Renal cortical epithelial cell (primary cell): ENCODE measurements around a stretch of chr3.

DNA sequence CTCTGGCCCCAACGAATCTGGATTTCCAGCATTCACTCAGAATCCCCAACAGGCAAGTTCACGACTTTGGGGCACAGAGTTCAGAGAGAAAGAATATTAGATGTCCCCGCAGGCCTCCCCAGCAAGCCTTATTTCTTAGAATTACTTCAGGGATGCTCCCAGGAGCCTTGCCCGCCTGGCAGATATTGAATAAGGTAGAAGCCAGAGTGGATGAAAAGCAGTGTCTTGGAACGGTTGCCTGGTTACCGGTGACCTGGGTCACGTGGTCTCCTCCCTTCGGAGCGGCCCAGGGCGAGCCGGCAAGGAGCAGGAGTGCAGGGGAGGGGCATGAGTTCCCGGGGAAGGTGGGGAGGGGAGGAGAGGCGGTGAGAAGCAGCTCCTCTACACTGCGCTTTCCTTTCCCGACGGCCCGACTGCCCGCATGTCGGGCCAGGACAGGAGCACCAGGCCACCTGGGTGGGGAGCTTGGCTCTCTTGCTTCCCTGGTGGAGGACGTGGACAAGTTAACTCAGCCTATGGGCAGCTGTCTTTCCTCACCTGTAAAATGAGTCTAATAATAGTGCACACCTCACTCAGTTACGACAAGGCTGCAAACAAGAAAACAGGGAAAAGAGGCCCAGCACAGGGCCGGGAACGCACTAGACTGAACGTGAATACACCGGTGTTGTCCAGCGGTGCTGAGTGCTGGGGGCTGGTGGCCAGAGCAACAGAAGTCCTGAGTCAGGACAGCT is 198.4 kb downstream of the ADAMTS9 start:
- RRBS = 2% methylated on average over 6 of the region's 26 CpGs

DNA sequence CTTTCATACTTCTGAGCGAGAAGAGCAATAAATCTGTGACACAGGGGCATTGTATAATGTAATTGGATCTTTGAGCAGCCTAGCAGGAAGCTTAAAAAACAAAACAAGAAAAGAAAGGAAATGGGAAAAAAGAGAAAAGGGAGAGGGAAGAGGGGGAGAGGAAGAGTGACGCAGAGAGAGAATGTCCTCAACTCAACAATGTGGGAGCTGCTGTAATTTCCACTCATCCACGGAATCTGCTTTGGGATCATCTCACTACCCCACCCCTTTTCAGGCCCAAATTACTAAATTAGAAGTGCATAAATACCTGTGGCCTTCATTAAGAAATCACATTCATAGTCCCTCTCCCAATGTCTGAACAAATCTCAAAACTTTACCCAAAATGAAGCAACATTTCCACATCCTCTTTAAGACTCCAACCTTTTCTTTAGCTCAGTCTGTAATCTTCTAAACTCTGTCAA is 37.4 kb downstream of the ADAMTS9 start:
- RRBS = no CpG with 5 or more reads among the region's 3 CpGs

- RRBS = no CpG with 5 or more reads among the region's 2 CpGs
Observed at GRCh38 chr3:64696918-64697314, 9.1 kb upstream of the ADAMTS9 start.

GRCh38 chr3:64899946-64900736 is 212.3 kb upstream of the ADAMTS9 start:
- RRBS = no CpG with 5 or more reads among the region's 5 CpGs

DNA sequence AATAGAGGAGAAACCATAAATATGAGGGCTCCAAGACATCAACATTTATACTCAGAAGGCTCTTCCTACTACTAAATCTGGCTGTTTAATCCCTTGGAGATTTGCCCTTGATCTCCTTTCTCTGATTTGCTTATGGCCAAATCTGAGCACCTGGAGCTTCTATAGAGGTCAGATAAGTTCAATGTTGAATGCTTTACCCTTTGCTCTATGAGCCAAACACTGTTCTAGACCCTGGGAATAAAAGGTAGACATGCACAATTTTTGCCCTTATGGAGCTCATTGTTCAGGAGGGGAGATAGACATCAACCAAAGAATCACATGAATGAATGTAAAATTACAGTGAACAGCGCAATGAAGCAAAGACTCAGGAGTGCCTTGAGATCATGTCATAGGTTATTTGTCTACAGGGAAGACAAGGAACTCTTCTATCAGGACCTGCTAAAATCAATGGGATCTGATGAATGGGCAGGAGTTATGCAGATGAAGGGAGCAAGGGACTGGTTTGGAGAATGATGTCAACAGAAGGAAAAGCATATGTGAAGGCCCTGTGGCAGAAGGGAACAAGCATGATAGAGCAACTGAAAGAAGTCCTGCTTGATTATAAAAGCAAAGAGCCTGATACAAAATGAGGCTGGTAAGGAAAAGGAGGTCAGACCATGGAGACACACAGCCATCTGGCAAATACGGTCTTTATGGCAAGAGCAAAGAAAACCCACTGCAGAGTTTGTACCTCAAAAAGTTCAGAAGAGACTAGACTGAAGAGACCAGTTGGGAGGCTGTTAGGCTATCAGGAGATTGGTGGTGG is 226.7 kb upstream of the ADAMTS9 start:
- RRBS = no CpG with 5 or more reads among the region's 2 CpGs

- RRBS = no CpG with 5 or more reads among the region's 4 CpGs
Observed at GRCh38 chr3:65107284-65107661, 419.5 kb upstream of the ADAMTS9 start.

DNA sequence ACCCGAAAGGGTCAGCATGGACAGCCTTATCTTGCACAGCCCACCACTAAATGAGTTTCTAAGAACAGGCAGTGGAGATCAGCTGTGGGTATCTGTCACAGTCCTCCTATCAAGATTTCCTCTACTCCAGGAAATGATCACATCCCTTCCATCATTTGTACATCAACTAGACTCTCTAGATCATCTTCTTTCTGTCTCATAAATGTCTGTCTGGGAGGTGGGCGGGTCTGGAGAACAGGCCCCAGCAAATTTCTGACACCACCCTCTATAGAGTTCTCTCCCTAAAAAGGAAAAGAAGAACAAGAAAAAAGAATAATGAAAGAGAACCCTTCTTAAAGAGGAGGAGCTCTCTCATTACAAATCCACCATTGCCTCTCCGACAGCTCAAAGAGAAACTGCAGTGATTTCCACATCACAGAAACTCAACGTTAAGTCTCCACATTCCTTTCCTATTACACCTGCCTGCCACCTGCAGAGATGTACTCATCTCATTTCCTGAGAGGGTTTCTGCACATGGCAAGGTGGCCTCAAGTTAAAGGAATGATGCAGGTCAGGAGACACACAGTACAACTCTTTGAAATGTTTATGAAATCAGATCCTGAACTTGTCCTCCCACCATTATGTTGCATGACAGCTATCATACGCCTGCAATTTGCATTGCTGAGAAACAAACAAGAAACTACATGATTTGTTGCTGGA is 458.2 kb upstream of the ADAMTS9 start:
- RRBS = no CpG with 5 or more reads among the region's 5 CpGs

DNA sequence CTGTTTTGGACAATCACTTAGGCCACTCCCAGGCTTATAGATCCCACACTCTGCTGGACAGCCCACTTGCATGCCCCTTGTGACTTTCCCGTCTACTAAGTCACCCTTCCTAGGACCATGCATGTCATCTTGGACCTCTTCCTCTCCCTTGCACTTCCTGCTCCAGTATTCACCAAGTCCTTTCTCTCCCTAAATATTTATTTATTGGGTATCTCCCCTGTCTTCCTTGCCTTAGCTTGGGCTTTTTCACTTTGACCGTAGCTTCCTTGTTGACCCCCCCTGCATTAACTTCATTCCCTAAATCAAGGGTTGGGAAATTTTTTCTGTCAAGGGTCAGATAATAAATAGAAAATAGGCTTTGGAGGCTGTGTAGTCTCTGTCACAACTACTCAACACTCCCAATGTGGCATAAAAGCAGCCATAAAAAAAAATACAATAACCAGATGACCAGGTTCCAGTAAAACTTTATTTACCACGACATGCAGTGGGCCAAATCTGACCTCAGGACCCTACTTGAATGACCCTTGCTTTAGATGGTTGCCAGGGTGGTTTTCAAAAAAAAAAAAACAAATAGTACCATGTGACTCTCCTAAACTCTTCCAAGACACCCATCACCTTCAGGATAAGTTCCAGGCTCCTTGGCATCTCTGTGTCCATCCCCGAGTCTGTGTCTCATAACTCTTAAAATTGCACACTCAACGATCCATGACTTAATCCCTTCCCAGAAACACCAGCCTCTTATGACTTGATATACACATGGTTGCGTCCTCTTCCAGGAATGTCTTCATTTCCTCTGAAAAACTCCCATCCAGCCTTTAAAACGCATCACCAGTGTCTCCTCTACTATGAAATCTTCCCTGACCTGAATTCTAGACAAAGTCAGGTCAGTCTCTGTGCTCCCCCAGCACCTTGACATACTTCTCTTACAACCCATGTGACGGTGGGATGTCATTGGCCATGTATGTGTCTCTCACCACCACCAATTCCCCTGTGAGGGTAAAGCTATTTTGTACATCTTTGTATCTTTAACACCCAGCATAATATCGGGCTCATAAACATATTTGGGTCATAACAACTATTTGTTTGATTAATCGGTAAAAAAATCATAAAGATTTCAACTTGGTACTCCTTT is 449.1 kb downstream of the MAGI1 start:
- RRBS = no CpG with 5 or more reads among the region's 10 CpGs

DNA sequence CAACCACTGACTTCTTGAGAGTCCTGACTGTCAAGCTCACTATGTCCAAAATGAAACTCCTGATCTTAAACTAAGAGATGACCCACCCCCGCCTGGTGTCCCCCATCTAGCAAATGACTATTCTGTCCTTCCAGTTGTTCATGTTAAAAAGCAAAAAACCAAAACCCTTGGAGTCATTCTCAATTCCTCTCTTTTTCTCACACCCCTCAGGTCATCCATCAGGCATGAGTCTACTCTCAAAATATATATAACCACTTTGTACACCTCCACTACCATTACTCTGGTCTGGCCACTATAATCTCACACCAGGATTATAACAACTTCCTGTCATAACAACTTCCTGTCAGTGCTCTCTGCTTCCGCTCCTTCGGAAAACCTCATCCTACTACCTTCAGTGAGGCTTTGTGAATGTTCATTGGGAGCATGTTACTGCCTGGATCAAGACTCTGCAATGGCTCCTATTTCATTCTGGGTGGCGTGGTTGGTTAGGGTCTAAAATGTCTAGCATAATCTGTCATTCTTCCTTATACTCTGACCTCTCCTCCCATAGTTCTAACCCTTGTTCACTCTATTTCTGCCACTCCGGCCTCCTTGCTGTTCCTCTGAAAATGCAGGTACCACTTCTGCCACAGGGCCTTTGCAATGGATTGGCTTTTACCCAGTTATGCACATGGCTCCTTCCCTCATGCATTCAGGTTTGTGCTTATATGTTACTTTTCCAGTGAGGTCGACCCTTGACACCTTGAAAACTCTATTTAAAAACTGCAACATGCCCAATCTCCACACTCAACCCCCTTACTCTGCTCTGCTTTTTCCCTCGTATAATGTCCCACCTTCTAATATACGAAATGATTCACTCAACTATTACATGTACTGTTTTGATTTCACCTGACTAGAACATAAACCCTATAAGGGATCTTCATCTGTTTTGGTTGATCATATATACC is 447.3 kb downstream of the MAGI1 start:
- RRBS = no CpG with 5 or more reads among the region's 8 CpGs

DNA sequence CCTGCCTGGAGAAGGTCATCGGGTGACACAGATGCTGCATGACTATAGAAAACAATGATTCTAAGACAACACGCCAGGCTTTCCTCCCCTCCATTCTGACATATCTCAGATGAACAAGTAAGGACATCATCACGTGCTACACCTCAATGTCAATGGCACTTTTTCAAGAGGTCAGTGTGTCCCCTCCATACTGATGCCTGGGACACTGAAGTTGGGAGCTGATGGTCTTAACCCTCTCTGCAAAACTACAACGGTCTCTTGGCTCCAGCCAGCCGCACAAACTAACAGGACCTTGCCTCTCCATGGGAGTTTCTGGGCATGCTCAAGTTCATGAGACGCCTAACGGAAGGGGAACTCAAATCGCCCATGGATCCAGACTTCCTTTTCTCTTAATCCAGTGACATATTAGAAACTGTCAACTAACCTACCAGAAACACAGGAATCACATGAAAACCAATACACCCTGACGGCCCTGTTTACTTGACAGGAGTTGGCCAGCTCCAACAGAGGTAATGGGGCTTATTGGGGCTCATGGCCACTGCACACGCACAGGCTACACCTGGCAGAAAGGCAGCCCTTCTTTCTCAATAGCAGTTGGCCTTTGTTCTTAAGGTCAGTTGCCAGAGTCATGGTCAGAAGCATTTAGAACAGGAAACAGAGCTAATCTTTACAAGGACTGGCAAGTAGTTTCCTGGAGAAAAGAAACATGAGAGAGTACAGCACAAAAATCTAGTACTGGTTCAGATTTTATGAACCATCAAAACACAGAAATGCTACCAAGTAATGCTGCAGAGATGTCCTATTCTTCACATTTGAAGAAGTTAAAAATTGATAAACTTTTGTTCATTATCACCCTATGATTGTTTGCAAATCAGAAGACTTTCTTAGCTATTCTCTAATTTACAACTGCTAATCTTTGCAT is 181.9 kb downstream of the MAGI1 start:
- RRBS = no CpG with 5 or more reads among the region's 10 CpGs

- RRBS = no CpG with 5 or more reads among the region's 3 CpGs
Observed at GRCh38 chr3:65867732-65868380, 170.9 kb downstream of the MAGI1 start.

DNA sequence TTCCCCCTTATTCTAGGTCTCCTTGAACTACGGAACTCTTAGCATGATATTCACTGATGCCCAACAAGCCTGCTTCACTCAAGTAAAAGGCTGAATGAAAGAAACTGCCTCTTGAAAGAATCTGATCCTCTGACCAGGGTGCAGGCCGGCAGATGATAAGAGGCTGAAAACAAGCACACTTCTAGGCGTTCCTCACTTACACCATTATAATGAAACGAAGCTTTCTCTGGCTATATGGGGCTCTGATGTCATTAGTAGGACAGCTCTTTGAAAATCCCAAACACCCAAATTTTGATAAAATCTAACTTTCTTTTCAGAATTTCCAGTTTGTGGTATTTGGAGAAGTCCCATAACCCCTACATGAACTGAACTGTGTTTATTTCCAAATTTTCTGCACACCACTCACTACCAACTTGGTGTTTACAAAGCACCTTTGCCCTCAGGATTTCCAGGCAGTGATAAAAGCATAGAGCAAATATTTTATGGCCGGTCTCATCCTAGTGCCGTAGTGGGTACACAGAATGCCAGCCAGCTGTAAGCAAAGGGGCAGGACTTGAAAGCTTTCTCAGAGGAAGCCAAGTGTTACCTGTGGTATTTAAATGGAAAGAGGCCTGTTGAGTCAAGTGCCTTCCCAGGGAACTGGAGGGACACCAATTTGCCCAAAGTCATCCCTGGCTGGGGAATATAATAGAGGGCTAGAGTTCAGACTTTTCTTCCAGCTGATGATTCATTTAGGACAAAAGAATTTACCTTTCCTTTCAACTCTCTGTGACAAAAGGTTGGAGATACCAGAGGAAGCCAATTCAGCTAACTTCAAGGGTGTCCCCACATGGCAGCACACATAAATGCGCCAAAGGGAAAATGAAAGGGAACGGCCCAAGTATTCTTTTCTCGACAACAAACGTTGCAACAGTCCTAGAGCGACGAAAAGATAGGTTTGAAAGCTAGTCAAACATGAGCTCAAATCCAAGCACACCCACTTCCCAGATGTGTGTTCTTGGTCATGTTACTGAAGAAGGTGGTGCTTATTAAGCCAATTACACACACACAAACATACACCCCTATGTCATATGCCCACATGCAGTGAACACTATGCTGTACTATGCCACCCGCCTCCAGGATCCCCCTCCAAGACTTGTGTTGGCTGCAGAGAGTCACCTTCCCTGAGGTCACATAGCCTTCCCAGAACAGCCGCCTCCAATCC is 27.9 kb downstream of the MAGI1 start:
- RRBS = no CpG with 5 or more reads among the region's 14 CpGs

- RRBS = no CpG with 5 or more reads among the region's 5 CpGs
Observed at GRCh38 chr3:66053366-66053946, 14.7 kb upstream of the MAGI1 start.

GRCh38 chr3:66304221-66304652 is 83.4 kb downstream of the SLC25A26 start:
- RRBS = no CpG with 5 or more reads among the region's 5 CpGs

- RRBS = no CpG with 5 or more reads among the region's 15 CpGs
Observed at GRCh38 chr3:66380083-66380542, 120.7 kb downstream of the LRIG1 start.

- RRBS = no CpG with 5 or more reads among the region's 8 CpGs
Observed at GRCh38 chr3:66445028-66445764, 55.6 kb downstream of the LRIG1 start.

DNA sequence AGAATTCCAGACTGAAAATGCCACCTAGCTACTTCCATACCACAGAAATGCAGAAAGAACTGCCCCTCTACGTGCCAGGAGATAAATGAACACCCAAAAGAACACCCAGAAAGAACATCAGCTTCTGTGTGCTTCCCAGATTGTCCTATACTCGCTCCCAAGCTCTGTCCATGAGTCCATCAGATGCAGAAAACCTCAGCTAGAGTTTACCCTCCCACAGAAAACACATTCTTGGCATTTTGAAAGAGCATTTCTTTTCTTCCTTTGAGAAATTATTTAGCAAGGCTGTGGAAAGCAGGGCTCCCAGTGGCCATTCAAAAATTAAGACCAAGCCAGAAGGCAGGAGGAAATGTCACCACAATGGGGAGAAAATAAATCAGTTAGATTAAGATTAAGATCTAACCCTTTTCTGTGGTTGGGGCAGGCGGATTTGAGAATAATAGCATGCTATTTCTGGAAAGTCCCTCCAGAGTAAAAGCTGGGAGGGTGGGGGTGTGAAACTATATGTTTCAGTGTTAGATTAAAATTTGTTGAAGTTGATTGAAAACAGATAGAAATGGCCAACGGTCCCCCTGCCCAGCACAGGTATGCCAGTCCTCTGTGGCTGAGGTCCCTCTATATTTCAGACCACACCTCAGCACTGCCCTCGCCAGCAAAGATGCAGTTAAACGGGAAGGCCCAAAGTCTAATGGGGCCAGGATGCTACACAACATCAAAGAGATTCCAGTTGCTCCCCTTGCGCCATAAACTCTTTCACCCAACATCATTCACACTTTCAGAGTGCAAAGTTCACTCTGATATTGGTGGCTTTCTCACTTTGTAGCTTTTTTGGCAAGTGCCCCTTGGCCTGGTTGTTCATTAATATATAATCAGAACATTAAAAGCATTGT is 20.1 kb downstream of the LRIG1 start:
- RRBS = no CpG with 5 or more reads among the region's 7 CpGs

DNA sequence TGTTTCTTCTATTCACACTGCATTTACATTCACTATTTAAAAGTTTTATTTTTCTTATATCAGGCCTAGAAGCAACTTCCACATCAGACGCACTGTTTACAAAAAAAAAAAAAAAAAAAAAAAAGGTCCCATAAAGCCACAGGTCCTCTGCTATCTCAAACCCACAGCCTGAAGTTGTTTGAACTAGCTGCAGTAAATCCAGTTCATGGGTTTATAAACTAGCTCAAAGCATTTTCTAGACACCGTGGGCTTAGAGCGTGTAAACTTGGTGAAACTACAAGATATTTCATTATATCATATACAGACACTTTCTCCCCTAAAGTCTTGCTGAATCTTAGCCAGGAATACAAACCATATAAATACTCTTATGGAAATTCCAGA is 3.2 kb downstream of the LRIG1 start:
- RRBS = no CpG with 5 or more reads among the region's 3 CpGs

DNA sequence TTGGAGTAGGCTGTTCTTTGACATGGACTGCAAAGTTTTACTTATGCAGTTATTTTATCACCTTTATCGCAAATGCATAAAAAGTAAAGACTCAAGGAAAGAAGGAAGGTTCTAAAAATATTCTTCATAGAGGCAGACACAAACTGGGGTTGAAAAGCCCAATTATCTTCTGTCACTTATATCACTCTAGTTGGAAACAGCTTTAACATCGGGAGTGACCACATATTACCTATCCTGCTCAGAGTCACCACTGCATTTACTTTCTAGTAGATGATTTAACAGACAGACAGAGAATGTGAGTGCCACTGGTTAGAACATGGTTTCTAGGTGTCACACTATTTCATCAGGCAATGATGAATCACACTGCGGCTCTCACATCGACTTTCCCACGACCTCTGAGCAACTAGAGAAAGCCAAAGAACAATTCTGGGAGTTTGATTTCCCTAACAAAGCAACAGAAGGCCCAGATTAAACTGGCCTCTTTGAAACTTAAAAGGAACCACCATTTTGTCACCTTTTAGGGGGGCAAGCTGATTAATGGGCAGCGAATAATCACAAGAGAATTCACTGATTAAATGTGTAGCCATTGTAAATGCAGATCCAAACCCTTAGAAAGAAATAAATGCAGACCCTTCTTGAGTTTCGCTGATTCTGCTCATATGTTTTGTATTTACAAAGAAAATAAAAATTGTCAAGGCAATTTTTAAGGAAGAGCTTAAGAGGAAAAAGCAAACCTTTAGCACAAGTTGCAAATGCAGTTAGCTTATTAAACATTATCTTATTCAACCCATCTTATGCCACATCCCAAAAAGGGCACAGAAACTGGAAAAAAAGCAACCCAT is 112.7 kb upstream of the KBTBD8 start:
- RRBS = no CpG with 5 or more reads among the region's 7 CpGs

DNA sequence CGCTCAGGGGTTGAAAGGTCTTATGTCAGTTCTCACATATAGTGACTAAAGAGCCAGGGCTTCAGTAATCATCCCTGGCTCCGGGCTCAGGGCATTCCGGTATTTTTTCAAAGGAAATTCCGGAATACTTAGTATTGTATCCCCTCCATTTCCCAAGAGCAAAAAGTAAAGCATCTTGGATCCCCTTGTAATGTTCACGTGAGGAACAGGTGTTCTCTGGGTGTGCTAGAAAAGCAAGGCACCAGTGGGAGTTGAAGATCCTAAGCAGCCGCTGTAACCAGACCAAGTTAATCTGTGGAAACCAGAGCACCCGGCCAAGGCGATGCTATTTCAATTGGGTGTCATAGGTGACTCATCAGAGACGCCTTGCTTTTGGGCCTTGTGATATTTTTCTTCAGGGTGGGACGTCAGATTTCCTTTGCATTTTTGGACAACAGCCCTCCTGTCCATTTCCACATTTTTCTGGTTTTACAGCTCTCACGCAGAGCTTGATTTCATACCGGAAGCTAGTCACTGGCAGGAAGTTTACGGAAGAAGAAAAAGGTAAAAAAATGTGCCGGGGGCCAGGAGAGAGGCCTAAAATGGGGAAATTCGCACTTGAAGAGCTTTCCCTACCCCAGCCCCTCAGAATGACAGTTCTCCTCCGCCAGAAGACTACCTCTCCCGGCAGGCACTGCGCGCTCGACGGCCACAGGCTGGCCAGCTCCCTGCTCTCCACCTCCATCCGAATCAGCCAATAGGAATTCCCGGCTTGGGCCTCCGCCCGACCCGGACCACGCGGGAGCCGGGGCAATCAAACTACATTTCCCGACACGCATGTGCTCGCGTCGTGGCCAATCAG is 519 bp upstream of the KBTBD8 start:
- RRBS = under 1% methylated on average over 11 of the region's 34 CpGs